MCF 10A (cell line): ENCODE measurements around the genes ATP2A2, ANAPC7 and BRAP.

DNA sequence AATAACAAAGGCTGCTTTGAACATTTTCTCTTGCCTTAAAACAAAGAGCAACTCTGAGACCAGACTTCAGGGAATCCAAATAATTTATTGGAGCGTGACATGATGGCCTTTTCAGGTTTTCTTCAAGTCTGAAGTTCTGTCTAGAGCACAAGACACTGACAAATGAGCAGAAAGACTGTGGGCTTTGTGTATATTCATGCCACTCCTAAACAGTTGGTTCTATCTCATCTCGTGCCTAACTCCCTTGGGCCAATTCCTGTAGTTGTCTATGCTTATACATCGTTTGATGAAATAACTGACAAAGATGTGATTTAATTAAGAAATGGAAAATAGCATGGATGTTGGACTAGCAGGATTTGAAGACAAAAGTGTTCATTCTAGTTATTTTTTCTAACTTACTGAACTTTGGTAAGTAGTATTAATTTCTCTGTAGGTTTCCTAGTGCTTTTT lies 47.5 kb downstream of the IFT81 start:
- PRO-cap, result no peak
- RRBS, result no CpG with 5 or more reads among the region's 3 CpGs

GRCh38 chr12:110281166-110282055 lies at the start of gene ATP2A2:
TSS of gene ATP2A2 (plus strand) at chr12:110281247.
- PRO-cap, result bidirectional peak, plus-strand start at chr12:110281247, minus-strand start at chr12:110281037; bidirectional peak, plus-strand start at chr12:110281710, minus-strand start at chr12:110281607
- RRBS, result 2% methylated on average over 46 of the region's 118 CpGs

DNA sequence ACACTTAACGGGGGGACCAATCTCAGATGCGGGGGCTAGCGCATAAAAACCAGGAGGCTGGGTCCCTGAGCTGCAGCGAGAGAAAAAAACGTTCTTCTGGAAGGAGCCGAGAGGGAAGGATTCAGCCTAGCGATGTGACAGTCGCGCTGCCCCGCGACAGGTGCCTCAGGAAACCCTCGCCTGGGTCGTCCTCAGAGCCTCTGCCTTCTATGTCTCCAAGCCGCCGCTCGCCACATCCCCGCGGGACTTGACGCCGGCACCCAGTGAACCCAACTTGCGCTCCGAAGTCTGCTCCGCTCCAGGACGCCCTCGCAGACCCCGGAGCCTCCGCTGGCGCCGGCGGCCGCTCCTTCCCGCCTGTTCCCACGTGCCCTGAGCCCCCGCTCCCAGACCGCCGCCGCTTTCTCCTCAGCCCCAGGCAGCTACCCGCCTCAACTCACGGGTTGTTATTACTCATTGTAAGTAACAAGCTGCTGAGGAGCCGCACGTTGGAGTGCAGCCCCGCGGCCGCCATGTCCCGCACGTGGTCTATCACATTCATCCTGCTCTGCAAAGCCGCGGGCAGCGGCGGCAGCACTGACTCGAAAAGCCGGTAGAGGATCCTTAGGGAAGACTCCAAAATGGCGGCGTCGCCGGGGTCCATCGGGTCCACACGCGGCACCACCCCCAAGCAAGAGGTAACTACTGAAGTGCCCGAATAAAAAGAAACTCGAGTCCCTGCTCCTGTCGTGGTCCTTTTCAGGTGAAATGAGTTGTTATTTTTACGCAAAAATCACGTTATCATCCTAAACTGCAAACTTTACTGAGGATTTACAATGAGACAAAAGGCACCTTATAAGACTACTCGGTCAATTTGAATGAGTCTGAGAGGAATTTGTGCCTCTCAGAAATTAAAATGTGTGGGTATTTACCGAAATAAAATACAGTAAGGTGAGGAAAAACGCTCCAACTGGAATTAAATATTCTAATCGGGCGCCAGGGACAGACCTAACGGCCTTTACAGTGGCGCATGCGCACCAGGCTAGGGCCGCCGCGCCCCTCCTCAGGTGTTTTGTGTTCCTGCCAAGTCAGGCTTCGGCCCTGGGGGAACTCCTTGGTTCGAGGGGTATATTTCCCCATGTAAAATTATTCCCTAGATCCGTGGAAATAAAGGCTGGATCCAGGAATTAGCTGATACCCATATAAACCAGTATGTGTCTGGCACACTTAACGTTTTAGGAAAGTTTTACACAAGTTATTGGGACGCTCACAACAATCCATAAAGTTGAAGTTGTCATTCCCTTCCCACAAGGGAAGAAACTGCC lies at the start of gene ANAPC7:
Gene ANAPC7 (minus strand): TSS at position 622 of the 1,304 bp plus-strand sequence.
- PRO-cap, result bidirectional peak, plus-strand start at position 194 of the sequence, minus-strand start at position 182 of the sequence; bidirectional peak, plus-strand start at position 233 of the sequence, minus-strand start at position 202 of the sequence; bidirectional peak, plus-strand start at position 389 of the sequence, minus-strand start at position 408 of the sequence; bidirectional peak, plus-strand start at position 618 of the sequence, minus-strand start at position 578 of the sequence; bidirectional peak, plus-strand start at position 1,024 of the sequence, minus-strand start at position 989 of the sequence
- RRBS, result under 1% methylated on average over 9 of the region's 80 CpGs

GRCh38 chr12:110913160-110913800 lies 7.1 kb downstream of the MYL2 start:
- PRO-cap, result no peak
- RRBS, result no CpG with 5 or more reads among the region's 5 CpGs

GRCh38 chr12:111035352-111036056 lies 1.5 kb downstream of the CUX2 start:
- PRO-cap, result no peak
- RRBS, result 30% methylated on average over 12 of the region's 46 CpGs

- PRO-cap, result no peak
- RRBS, result no CpG with 5 or more reads among the region's 8 CpGs
These were observed 40.6 kb downstream of the CUX2 start for GRCh38 chr12:111074502-111074962.

- PRO-cap, result no peak
- RRBS, result no CpG with 5 or more reads among the region's 6 CpGs
These were observed 54.0 kb downstream of the PHETA1 start for GRCh38 chr12:111314835-111315414.

DNA sequence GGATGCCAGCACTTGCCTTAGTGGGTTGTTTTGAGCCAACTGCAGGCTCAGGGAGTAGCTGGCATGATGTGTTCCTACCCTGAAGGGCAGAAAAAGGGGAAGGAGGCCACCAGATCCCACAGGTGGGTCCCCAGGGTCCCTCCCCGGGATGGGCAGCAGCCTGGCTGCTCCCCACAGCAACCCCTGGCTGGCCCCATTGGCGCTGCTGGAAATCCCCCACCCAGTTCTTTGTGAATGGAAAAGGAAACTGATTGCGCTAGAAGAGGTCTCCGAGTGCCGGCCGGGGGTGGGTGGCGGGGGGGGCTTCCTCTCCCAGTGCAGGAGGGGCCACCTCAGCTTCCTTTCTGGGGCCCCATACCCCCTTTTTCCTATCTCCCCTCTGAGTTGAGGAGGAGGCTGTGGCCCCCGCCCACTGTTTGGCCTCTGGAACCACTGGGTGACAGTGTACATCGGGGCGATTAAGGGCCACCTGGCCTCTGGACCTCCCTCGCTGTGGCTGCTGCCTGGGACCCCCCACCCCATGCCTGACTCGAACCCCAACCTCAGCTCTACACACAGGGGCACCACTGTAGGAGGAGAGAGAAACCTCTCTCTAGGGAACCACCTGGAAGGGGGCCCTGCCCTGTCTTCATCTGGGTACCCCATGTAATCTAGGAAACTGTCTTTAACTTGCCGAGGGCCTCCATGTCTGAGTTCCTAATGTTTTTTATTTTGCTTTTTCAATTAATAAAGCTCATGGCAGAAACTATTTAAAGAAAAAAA lies 25.2 kb downstream of the SH2B3 start:
- PRO-cap, result no peak
- RRBS, result no CpG with 5 or more reads among the region's 13 CpGs

DNA sequence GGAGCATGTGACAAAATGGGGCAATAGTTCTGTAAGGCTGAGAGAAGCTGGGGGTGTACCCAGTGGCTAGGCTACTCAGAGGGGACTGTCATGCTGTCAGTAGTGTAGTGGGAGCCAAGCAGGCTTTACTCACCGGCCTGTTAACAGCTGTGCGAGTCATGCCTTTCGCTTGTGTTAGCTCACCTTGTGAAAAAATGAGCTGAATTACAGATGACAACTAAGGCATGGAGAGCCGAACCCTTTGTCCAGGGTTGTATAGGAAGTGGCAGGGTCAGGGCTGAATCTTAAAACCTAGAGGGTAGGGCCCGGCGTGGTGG lies 37.8 kb downstream of the SH2B3 start:
- PRO-cap, result no peak
- RRBS, result no CpG with 5 or more reads among the region's 6 CpGs

GRCh38 chr12:111570608-111571288 lies 28.4 kb downstream of the ATXN2 start:
- PRO-cap, result no peak
- RRBS, result no CpG with 5 or more reads among the region's 4 CpGs

DNA sequence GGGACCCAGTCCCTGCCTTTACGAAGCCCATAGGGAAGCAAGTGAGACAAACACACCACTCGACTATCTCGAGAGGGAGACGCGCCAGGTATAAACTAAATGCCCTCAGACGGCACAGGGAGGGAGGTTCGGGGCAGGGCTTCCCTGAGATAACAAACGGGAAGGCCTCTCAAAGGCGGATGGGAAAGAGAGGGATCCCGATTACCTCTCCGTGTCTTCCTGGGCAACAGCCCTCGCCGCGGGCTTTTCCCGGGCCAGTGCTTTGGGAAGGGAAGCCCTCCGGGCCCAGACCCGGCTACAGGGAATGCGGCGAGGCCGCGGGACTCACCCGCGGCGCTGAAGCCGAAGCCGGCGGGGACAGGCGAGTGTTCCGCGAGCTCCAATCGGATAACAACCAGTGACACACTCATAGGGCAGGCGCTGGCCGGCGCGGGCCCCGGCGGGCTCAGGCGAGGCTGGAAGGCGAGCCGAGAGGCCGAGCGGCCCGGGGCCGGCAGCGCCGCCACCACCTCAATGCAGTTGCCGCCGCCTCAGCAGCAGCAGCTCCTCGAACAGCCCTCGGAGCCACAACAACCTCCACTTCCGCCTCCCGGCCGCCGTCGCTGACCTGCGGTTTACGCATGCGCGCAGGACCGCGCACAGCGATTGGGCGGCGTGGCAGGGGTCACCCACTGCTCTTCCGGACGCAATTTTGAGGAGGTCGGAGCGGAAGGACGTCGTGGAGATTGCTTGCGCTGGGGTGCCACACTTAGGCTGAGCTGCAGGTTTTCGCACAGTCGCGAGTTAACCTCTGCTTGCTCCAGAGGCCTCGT lies at the start of gene BRAP:
Gene BRAP (minus strand): TSS at position 574 of the 812 bp plus-strand sequence.
- PRO-cap, result bidirectional peak, plus-strand start at position 331 of the sequence, minus-strand start at position 338 of the sequence; bidirectional peak, plus-strand start at position 694 of the sequence, minus-strand start at position 553 of the sequence
- RRBS, result under 1% methylated on average over 38 of the region's 75 CpGs

- PRO-cap, result no peak
- RRBS, result no CpG with 5 or more reads among the region's 22 CpGs
These were observed 8.9 kb downstream of the ALDH2 start for GRCh38 chr12:111775198-111776554.

DNA sequence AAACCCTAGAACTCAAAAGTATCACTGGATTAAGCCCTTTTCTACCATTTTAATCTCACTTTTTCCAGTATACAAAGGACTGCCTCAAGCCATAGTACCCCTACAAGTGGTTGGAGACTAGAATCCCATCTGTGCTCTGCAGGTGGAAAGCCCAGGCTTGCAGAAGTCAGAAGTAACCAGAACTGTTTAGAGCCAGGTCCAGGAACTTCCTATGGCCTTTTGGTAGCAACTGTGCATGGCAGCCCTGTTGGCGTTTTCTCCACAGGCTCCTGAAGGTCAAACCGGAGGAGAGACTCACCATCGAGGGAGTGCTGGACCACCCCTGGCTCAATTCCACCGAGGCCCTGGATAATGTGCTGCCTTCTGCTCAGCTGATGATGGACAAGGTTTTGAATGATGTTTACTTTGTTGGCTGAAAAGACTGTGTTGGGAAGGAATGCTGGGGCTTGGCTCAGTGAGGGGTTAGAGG lies 43.7 kb downstream of the MAPKAPK5 start:
- PRO-cap, result no peak
- RRBS, result no CpG with 5 or more reads among the region's 4 CpGs

GRCh38 chr12:111889833-111890238 lies 47.8 kb downstream of the MAPKAPK5 start:
- PRO-cap, result no peak
- RRBS, result no CpG with 5 or more reads among the region's 4 CpGs

DNA sequence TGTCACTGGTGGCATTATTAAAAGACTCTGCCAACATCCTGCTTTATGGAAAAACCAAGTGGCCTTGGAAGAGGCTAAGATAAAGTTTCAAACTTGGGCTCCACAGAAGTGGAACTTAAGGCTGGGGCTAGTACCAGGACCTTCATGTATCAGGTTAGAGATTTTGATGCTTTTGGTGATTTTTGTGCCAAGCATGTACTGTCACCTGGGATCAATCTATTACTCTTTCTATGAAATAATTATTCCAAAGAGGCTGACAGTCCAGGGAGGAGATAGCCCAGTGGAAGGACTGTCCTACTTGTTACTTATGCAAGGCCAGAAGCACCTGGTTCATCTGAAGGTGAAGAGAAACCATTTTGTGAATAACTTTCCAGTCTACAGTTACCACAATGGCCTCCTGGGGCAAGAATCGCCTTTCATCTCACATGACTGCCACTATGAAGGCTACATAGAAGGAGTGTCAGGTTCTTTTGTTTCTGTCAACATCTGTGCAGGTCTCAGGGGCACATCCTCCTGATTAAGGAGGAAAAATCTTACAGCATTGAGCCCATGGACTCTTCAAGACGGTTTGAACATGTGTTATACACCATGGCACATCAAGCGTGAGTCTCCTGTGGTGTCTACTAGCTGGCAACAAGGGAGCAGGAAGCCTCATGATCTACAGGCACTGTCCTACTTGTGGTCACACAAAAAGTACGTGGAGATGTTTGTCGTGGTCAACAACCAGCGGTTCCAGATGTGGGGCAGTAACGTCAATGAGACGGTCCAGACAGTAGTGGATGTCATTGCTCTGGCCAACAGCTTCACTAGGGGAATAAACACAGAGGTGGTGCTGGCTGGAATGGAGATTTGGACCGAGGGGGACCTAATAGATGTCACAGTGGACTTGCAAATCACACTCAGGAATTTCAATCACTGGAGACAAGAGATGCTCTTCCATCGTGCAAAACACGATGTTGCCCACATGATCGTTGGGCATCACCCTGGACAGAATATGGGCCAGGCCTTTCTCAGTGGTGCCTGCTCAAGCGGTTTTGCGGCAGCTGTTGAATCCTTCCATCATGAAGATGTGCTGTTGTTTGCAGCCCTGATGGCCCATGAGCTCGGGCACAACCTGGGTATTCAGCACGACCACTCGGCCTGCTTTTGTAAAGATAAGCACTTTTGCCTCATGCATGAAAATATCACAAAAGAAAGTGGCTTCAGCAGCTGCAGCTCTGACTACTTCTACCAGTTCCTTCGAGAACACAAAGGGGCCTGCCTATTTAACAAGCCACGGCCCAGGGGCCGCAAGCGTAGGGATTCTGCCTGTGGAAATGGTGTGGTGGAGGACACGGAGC lies 57.7 kb downstream of the MAPKAPK5 start:
- PRO-cap, result no peak
- RRBS, result no CpG with 5 or more reads among the region's 22 CpGs

- PRO-cap, result no peak
- RRBS, result no CpG with 5 or more reads among the region's 8 CpGs
These were observed 10.7 kb downstream of the ERP29 start for GRCh38 chr12:112023704-112024631.

DNA sequence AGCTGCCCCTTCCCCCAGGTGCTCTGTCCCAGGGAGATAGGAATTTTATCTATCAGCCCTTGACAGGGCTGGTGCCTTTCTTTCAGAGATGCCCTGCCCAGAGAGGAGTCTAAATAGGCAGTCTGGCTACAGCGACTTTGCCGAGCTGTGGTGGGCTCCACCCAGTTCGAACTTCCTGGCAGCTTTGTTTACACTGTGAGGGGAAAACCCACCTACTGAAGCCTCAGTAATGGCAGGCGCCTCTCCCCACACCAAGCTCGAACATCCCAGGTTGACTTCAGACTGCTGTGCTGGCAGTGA lies 33.4 kb downstream of the TRAFD1 start:
- PRO-cap, result no peak
- RRBS, result no CpG with 5 or more reads among the region's 5 CpGs

GRCh38 chr12:112175562-112176164 lies 50.3 kb downstream of the TRAFD1 start:
- PRO-cap, result no peak
- RRBS, result no CpG with 5 or more reads among the region's 18 CpGs

DNA sequence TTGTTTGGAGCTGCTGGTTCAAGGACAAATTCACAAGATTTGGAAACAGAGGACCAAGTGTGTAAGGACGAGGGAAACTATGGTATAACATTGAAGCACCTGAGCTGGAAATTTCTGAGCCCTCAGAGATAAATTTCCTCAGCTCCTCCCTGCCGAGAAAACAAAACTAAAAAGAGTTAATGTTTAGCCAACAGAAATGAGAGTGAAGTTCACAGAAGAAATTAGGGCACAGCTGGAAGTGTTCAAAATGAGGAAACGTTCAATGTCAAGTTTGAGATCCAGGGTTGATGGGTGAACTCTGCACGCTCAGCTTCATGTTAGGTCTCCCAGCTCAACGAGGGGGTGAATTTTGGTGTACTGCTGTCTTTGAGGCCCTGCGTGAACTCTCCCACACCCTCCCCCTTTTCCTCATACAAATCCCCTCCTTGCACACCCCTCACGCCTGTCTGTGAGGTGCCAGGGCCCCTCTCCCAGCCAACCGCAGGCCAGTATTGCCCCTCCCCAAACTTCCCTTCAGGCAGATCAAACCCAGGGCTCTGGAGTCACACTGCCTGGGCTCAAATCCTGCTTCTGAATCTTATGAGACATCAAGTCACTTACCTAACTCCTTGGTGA lies 13.3 kb upstream of the OAS3 start:
- PRO-cap, result no peak
- RRBS, result no CpG with 5 or more reads among the region's 8 CpGs

DNA sequence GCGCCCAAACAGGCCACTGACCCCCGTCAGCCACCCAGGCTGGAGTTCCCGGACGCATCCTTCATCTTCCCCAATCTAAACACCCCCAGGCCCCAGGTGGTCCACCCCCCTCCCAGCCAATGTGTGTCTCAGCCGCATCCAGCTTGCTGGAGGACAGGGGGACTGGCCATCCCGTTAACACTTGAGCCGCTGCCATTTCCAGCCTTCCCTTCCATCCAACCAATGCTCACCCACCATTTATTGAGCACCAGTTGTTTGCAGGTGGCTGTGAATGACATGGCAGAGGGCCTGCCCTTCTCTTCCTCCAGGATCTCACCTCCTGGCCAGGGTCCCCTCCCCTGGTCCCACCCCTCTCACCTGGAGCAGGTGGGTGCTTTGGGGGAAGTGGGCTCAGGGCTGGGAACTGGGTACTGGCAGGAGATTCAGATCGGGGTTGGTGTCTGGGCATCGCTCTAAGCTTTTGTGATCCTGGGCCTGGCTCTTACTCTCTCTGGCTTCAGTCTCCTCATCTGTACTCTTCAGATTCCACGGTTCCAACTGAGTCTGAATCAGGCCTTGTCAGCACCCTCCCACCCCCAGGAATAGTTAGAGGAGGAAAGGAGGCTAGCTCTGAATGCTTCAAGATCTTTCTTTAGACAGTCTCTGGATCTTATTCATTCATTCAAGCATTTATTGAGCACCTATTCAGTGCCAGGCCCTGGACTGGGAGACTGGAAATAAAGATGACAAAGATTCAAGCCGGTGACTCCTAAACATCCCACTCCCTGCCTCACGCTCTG lies 563 bp upstream of the DTX1 start:
- PRO-cap, result no peak
- RRBS, result 27% methylated on average over 3 of the region's 12 CpGs